Retinal pigment epithelial cell (primary cell): ENCODE results near the genes APMAP, GINS1 and ZNF337.

DNA sequence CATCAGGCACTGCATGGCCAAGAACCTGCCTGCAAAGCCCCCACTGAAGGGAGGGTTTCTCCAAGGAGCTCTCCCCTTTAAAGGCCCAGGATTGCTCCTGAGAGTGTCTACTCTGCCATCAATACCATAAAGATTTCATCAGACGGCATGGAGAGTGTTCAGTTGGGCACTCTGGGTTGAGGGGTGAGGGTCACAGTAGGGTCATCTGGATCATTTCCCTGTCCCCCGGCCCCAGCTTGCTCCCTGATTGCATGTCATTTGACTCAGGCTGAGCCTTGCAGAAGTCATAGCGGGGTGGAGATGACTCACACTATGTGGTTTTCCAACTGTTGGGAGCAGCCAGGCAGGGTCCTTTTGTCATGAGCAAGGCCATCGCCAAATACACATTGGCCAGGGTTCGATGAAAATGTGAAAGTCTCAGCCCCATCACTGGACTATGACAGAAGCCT lies 69.9 kb upstream of the CD93 start:
- RRBS = no CpG with 5 or more reads among the region's 5 CpGs

- RRBS = no CpG with 5 or more reads among the region's 9 CpGs
Measured at GRCh38 chr20:23180274-23180901, 94.3 kb upstream of the CD93 start.

GRCh38 chr20:23357622-23358583 lies 4.1 kb upstream of the GZF1 start:
- RRBS = under 1% methylated on average over 23 of the region's 71 CpGs

- RRBS = no CpG with 5 or more reads among the region's 25 CpGs
Measured at GRCh38 chr20:23588794-23589601, 16.7 kb downstream of the CST9 start.

DNA sequence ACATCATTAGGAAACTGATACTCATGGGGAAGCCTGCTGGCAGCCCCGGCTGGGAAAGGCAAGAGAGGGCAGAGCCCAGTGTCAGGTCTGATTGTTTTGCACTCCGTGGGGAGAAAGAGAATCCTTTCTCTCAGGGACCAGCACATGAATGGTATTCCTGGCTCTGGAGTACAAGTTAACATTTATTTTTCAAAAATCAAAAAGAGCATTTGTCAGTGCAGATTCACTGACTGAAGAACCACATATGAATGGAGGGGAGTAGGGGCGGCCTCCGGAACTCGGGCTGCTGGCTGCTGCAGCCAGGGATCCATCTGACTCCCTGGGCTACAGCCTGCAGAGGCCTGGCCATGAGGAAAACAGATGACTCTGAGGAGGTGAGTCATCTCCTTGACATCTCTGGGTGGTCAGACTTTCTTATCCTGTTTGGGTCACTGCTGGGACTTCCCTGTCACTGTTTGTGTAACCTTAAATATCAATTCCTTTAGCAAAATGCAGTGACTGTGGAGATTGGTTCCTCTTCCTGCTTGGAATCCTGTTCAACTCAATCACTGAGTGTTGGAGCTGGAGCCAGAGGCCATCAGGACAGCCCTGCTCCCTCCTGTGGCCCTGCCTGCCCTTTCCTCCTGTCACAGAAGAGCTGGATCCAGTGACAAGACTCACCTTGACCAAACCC lies 4.3 kb upstream of the CST1 start:
- RRBS = no CpG with 5 or more reads among the region's 5 CpGs

DNA sequence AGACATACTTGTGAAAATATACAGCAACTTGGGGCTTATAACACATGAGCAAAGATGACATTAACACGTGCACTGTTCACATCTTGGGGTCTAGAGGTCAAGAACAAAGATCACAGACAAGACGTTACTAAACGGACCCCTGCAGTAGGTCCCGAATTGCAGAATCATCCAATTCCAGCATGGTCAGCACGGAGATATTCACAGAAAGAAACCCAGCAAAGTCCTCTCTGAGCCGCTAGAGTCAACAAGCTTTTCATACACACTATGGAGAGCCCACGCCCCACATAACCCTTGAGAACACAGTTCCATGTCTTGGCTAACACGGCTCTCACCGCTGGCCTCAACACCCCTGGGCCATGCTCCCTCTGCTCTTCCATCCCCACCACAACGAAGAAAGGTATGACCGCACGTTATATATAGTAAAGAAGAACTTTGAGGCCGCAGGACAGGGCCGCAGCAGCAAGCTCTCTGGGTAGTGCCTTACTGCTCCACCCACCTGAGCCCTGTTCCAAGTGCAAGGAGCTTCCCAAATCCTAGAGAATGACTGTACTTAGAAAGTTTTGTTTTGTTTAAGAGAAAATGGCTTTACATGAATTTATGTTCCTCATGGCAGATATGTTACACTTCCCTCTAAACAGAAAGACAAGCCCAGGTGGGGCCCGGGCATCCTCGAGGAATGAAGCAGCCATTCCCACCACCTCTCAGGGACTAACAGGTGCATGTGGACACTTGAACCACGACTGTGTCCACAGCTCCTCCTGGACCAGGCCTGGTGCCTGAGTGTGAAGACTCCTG lies 14.1 kb downstream of the CST7 start:
- RRBS = no CpG with 5 or more reads among the region's 17 CpGs

DNA sequence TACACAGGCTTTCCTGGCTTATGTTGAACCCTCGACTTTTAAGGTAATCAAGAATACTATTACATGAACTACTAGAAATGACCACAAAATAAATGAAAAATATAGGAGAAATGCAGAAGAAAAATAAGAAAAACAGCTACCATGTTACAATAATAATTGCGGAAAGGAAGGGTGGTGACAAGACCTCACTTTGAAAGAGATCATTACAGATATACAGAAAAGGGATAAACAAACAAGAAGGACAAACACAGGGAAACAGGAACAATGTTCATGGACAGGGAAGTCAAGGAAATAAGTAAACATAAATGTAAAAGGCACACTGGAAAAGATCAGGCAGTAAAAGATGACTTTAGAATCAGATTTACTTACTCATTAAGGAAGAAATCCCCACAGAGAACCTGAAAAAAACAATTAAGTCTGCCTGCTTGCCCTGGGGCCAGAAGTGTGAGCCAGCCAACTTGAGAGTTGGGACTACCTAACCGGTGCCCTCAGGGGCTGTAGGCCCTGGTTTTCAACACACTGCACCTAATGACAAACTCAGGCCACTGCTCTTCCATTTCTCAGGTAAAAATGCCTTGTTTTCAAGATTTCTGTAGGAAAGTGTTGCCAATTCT lies 1.8 kb downstream of the APMAP start:
- RRBS = no CpG with 5 or more reads among the region's 3 CpGs

GRCh38 chr20:24992548-24993248 lies at the start of gene APMAP:
Gene APMAP, minus strand, starts transcription at chr20:24992751.
- RRBS = under 1% methylated on average over 35 of the region's 66 CpGs

DNA sequence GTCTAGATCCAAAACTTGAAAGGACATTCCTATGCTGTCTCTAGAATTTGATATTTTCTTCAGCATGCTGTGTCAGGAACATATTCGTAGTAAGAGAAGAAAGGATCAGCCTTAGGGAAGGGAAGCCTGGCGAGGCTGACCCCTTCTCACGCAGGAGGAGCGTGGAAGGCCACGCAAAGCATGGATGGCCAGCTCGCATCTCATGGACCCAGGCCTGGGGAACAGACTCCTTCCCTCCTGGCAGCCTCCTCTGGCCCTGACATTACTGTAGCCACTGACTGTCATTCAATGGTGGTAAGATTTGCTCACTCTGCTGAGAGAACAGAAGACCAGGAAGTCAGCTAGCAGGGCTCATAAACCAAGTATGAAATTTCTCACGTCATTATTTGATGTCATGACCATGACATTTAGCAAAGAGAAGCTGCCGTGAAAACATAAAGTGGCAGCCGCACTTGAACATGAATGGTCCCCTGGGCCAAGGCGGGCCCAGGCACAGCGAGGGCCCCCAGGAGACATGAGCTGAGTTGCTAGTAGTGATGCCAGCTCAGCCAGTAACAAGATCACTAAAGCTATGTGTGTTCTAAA lies 20.3 kb downstream of the ACSS1 start:
- RRBS = no CpG with 5 or more reads among the region's 11 CpGs

- RRBS = 75% methylated on average over 1 of the region's 13 CpGs
Measured at GRCh38 chr20:25090587-25091248, 8.8 kb upstream of the VSX1 start.

- RRBS = 6% methylated on average over 15 of the region's 54 CpGs
Measured at GRCh38 chr20:25148395-25149207, 46.9 kb upstream of the ENTPD6 start.

- RRBS = no CpG with 5 or more reads among the region's 13 CpGs
Measured at GRCh38 chr20:25378609-25379547, 11.8 kb downstream of the ABHD12 start.

GRCh38 chr20:25407208-25408103 lies at the start of gene GINS1:
Gene GINS1, plus strand, starts transcription at chr20:25407673.
- RRBS = under 1% methylated on average over 11 of the region's 55 CpGs

- RRBS = 94% methylated on average over 8 of the region's 44 CpGs
Measured at GRCh38 chr20:25475993-25476865, 68.8 kb downstream of the GINS1 start.

GRCh38 chr20:25696418-25697255 lies at the start of gene ZNF337:
Gene ZNF337, minus strand, starts transcription at chr20:25696853.
- RRBS = under 1% methylated on average over 49 of the region's 80 CpGs

DNA sequence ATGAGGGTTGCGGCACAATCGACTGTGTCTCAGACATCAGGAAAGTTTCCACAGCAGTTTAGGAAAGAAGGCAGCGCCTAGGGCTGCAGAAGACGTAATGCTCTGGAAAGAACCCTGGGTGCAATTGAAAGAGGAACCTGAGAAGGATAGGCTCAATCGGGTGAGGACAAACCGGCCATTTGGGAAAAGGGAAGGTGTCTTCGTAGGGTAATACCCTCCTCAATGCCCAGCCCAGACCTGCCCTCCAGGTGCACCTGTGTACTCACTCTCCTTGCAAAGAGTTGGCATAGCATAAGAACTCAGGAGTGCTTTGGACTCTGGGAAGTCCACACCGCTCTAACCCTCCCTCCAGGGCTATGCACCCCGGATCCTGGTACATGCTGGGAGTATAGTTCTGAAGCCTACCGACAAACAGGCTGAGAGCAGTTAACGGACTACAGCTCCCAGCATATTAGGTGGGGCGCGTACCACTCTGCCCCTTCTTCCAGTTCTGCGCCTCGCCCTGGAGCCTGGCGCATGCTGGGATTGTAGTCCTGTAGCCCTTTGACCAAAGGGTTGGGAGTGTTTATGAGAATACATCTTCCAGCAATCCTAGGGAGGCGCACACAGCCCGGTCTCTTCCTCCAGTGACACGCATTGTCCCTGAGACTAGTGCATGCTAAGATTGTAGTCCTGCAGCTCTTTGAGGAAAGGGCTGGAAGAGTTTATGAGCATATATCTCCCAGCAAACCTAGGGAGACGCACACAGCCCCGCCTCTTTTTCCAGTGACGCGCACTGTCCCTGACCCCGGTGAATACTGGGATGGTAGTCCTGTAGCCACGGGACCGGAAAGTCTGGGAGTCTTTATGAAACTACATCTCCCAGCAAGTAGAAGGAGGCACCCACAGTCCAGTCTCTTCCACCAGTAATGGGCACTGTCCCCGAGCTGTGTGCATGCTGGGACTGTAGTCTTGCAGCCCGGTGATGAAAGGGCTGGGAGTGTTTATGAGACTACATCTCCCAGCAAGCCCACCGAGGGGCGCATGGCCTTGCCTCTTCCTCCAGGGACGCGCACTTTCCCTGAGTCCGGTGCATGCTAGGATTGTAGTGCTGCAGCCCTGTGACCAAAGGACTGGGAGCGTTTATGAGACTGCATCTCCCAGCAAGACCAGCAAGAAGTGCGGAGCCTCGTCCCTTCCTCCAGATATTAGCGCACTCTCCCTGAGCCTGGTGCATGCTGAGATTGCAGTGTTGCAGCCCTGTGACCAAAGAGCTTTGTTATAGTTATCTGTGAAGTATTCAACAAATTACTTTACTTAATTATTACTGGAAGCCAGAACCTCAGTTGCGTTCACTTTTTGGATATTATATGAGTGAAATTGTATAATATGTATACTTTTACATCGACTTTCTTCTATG lies 1812.3 kb upstream of the DEFB115 start:
- RRBS = no CpG with 5 or more reads among the region's 39 CpGs

- RRBS = no CpG with 5 or more reads among the region's 36 CpGs
Measured at GRCh38 chr20:29873853-29874271, 1383.6 kb upstream of the DEFB115 start.

DNA sequence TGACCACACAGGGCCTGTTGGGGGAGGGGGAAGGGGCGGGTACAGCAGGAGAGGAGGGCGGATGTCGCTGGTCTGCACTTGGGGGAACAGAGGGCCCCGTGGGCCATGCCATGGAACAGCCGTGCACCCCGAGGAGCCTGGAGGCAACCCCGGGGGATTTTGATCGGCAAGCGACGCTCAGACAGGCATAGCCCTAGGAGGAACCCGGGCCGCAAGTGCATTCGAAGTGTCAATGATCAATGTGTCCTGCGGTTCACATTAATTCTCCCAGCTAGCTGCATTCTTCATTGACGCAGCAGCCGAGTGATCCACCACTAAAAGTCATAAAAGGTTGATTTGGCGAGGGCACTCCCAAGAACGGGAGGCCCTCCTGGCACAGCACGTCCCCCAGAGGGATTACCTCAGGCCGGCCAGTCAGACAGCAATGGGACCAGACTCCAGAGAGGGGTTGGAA lies 772.7 kb upstream of the DEFB115 start:
- RRBS = no CpG with 5 or more reads among the region's 20 CpGs

DNA sequence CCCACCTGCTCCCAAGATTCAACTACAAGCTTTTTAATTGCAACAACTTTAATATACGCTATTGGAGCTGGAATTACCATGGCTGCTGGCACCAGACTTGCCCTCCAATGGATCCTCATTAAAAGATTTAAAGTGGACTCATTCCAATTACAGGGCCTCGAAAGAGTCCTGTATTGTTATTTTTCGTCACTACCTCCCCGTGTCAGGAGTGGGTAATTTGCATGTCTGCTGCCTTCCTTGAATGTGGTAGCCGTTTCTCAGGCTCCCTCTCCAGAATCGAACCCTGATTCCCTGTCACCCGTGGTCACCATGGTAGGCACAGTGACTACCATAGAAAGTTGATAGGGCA lies 770.2 kb upstream of the DEFB115 start:
- RRBS = no CpG with 5 or more reads among the region's 7 CpGs

- RRBS = no CpG with 5 or more reads among the region's 55 CpGs
Measured at GRCh38 chr20:30513085-30514269, 744.0 kb upstream of the DEFB115 start.